Zone of skin (tissue), 1 donor: ENCODE results near the genes IL5 and RAD50.

DNA sequence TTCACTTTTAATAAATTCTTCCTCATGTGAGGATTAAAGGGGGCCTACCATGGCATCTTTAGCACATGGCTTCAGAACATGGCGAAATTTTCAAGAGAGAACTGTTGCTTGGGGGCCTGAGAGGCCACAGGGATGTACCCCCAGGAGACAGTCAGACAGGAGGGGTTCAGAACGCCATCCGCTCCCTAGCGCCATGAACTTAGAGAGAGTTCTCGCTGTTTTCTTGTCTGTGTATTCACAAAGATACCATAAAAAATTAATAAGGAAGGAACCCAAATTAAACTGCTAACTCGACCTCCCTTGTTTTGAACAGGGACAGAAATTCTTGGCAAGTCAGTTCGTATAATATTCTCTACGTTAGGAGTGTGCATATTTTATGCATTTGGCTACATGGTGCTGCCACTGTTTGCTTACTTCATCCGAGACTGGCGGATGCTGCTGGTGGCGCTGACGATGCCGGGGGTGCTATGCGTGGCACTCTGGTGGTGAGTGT lies 15.6 kb downstream of the SLC22A5 start:
- RRBS, result no CpG with 5 or more reads among the region's 14 CpGs

DNA sequence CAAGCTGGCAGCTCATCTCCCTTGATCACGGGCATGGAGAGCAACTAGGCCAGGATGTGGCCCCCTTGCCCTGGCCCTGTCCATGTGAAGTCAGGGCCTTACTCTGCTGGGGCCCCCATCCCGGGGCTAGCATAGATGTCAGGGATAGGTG lies 41.9 kb downstream of the SLC22A5 start:
- RRBS, result no CpG with 5 or more reads among the region's 2 CpGs

- RRBS, result no CpG with 5 or more reads among the region's 2 CpGs
Observed at GRCh38 chr5:132415090-132415398, 45.5 kb downstream of the SLC22A5 start.

DNA sequence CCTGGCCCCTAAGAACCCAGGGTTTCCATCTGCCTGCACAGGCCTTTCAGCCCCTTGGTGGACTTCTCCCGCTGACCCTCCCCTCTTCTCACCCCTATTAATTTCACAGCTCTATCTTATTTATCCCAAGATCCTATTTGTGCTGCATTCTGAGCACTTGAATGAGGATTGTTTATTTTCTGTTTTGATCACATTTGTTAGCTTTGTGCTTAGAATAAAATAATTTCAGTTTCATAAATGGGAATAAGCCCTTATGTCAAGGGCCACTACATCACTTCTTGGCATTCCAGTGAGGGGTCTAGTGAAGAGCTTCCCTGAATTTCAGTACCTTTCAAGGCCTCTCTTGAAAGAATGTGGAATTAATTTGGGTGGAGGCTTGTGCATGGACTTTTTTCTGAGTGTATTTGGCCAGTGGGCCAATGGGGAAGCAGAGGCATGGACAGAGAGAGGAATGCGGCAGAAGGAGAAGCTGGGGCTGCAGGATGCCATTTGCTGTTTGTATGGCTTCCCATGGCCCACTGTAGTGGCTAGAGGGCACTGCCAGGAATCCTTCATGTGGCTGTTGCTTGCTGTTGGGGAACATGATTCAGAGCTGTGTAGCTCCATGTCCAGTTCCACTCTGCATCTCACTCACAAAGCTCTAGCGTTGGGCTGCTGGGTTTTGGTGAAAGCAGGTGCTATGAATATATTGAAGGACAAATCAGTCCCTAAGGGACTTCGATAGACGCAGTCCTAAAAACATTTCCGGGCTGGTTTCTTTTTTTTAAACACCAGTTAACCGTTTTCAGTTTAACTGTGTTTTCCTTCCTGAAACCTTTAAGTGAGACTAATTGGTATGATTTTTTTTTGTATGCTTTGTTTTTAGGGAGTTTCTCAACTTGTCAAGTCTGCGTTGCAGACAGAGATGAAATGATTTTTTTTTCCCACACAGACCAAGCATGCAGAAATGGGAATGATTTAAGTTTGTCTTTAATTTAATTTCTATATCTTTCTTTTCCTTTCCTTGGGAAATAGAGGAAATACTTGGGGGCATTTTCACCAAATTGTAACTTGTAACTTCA lies 51.2 kb downstream of the SLC22A5 start:
- RRBS, result no CpG with 5 or more reads among the region's 8 CpGs

GRCh38 chr5:132426473-132427341 lies 57.2 kb downstream of the SLC22A5 start:
- RRBS, result no CpG with 5 or more reads among the region's 10 CpGs

- RRBS, result no CpG with 5 or more reads among the region's 7 CpGs
Observed at GRCh38 chr5:132455530-132456190, 34.9 kb downstream of the IRF1 start.

DNA sequence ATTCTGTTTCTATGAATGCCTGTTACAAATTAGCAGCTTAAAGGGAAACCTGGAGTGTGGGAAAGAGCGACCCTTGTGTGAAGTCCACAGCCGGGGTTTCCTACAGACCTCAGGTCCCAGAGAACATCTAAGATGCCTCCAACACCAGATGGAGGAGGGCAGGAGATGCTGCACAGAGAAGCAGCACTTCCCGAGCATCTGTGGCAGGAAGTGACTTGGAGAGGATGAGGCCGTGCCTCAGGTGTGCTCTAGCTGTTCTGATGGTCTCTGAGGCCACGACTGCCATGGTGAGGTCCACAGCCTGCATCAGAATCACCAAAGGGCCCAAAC lies 26.7 kb downstream of the IRF1 start:
- RRBS, result no CpG with 5 or more reads among the region's 5 CpGs

DNA sequence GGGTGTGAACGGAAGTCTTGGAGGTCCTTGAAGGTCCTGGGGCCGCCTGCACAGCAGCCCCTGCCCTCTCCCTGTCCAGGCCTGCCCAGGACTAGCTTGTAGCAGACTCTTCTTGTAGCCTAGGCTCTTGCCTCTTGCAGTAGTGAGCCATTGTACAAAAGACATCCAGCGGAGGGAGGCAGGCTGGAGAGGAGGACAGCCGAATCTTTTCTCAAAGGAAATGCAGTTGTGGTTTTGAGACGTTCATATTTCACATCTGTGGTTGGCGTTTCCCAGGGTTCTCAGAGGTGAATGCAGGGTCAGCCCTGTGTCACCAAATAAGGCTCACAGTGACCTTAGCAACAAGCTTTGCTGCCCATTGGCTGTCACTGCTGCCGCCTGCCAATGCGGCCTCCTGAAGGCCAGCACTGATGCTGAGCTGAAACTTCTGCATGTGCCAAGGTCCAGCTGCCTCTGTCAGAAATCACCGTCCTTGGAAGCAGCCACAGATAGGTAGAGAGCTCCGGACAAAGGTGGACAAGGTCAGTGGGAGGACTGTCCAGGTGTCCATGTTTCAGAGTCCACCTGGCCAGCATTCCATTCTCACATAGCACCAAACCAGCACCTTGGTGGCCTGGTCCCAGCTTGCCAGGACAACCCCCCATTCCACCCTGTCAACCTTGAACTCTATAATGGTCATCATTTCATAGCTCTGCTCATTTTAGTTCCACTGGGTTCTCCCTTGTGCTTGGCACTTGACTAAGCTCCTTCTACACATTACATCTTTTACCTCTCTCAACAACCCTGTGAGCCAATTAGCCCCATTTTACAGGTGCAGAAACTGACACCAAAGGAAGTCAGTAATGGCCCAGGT lies 23.7 kb downstream of the IRF1 start:
- RRBS, result no CpG with 5 or more reads among the region's 10 CpGs

- RRBS, result no CpG with 5 or more reads among the region's 7 CpGs
Observed at GRCh38 chr5:132474145-132475219, 16.1 kb downstream of the IRF1 start.

DNA sequence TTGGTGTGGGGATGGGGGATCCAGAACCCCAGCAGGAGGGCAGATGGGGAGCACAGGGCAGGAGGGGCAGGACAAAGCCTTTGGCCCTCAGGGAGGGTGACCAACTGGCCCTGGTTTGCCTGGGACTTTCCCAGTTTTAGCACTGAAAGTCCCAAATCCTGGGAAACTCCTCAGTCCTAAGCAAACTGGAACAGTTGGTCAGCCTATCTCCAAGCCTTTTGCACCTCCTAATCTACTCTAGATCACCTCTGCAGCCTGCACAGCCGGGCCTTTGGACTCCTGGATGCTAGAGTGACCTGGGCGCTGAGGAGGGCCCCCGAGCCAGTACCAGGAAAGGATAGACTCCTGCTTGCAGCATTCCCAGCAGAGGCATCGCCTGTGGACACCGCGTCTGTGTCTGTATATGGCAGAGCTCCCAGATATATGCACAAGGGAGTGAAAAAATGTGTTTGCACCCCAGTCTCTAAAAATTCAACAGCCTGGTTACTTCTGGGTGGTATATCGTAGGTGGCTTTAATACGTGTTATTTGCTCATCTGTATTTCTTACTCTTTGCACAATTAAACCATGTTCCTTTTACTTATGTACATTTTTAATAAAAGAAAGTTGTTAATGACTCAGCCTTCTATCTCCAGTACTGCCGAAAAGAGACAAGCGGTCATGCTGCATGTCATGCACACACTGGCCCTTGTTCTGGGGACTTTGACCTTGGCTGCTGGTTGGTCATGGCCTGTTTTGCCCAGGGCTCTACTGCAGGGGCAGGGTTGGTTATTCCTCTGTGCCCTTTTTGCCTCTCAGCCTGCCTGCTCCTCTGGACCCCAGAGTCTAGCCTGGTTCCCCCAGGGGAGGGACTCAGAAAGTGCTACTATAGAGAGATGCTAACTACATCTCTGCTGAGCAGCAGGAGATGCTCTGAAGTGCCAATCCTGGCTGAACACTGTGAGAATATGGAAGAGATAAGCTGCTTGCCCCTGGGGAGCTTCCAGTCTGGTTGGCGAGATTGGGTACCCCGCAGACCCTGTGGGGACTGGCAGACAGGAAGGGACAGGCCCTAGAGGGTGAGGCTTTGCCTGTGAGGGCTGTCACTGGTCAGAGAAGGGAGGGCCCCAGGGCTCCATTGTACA lies 14.8 kb downstream of the IRF1 start:
- RRBS, result no CpG with 5 or more reads among the region's 12 CpGs

DNA sequence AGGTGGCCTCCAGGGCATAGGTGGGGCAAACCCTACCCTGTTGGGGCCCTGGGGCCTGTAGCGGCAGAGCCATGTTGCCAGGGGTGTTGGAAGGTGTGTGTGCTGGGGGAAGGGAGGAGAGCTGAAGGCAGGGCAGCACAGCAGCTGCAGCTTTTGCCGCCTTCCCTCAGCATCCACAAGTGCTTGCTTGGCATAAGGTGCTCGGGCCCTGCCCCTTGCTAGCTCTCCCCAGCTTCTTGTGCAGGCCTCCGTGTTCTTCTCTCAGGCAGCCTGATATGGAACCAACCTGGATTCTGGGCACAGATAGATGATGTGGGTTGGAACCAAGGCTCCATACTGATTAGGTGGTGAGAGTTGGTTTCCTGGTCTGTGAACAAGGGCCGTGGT lies 12.7 kb downstream of the IRF1 start:
- RRBS, result no CpG with 5 or more reads among the region's 5 CpGs

DNA sequence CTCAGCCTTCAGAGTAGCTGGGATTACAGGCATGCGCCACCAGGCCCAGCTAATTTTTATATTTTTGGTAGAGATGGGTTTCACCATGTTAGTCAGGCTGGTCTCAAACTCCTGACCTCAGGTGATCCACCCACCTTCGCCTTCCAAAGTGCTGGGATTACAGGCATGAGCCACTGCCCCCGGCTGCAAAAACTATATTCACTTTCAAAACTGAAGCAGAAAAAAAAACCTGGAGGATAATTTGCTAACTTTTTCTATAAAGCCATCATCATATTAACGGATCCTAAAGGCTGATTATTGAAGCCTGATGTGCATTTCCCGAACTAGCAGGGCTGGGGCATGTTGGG lies 5.6 kb downstream of the IRF1 start:
- RRBS, result no CpG with 5 or more reads among the region's 5 CpGs

GRCh38 chr5:132543287-132543742 lies at the start of gene IL5:
IL5 (minus strand) TSS chr5:132543522.
- RRBS, result no CpG with 5 or more reads among the region's 7 CpGs

GRCh38 chr5:132556716-132557526 lies at the start of gene RAD50:
RAD50 (plus strand) TSS chr5:132556977.
- RRBS, result 1% methylated on average over 36 of the region's 57 CpGs

DNA sequence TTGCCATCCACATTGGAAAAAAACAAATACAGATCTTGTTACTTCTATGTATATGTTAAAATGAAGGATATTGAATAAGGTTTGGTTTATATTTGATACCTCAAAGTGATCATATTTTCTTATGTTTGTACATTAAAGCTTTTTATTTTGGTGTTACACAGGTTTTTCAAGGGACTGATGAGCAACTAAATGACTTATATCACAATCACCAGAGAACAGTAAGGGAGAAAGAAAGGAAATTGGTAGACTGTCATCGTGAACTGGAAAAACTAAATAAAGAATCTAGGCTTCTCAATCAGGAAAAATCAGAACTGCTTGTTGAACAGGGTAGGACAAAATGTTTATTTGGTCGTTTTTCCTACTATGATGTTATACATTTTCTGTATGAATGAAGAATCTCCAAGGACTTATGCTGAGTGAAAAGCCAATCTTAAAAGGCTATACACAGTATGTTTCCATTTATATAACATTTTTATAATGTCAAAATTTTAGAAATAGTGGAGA lies 31.0 kb downstream of the RAD50 start:
- RRBS, result no CpG with 5 or more reads among the region's 2 CpGs

- RRBS, result no CpG with 5 or more reads among the region's 12 CpGs
Observed at GRCh38 chr5:132663766-132664671, 6.0 kb downstream of the IL13 start.

DNA sequence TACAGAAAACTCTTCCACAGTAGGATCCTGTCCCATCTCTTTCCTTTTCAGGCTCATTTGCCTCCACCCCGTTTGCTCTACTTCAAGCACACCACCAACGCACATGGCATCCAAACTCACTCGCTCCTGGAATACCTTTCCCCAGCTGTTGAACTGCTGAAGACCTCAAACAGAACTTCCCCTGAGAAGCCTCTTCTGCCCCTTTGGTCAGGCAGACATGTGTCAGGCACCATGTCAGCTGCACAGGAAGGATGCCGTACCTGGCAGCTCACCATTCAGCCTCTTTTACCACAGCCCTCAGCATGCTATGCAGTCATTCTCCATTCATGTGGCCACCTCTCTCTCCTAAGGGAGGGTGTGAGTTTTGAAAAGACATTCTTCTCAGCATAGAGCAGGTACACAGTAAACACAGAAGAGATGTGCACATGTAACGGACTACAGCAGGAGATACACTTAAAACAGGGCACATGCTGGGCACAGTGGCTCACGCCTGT lies 14.2 kb downstream of the IL4 start:
- RRBS, result no CpG with 5 or more reads among the region's 6 CpGs

DNA sequence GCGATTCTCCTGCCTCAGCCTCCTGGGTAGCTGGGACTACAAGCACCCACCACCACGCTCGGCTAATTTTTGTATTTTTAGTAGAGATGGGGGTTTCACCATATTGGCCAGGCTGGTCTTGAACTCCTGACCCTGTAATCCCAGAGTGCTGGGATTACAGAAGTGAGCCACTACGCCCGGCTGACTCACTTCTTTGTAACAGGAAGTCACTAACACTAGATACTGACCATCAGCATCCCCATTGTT lies 42.1 kb downstream of the LEAP2 start:
- RRBS, result no CpG with 5 or more reads among the region's 5 CpGs

GRCh38 chr5:132955046-132955640 lies 8.3 kb downstream of the AFF4 start:
- RRBS, result no CpG with 5 or more reads among the region's 9 CpGs